HT1080 (cell line): Measurements from ENCODE around the gene FGF4.

DNA sequence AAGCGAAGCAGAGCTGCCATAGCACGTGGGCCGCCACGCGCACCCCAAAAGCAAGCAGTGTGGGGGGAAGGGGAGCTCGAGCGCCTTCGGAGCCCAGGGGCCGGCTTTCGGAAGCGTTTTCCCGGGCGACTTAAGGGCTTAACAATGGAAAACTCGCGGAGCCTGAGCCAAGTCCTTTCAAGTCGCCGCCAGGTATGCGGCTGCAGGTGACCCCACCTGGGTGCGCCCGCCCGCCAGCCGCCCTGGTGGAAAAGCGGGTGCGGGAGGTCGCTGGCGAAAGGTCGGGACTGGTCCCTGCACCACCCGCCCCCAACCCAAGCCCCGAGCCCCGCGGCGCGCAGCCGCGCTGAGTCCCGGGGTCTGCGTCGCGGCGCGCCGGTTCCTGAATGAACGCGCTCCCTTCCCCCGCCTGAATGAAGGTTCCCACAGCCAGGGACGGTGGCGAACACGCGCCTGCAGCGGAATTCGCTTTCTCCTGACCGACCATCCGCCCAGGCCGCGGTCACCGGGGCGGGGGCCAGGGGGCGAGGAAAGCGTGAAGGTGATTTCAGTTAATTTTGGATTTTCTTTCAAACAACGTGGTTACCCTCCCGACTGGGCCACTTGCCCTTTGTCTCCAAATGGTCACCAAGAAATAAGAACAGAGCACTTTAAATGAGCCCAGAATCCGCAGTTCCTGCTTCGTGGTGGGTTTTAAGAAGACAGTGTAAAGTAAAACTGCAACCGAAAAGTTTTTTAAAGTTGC lies 2.7 kb upstream of the CCND1 start:
RAMPAGE:
- cytosol, long total RNA = no peak
- long total RNA = no peak
- nucleus, long total RNA = no peak

DNA sequence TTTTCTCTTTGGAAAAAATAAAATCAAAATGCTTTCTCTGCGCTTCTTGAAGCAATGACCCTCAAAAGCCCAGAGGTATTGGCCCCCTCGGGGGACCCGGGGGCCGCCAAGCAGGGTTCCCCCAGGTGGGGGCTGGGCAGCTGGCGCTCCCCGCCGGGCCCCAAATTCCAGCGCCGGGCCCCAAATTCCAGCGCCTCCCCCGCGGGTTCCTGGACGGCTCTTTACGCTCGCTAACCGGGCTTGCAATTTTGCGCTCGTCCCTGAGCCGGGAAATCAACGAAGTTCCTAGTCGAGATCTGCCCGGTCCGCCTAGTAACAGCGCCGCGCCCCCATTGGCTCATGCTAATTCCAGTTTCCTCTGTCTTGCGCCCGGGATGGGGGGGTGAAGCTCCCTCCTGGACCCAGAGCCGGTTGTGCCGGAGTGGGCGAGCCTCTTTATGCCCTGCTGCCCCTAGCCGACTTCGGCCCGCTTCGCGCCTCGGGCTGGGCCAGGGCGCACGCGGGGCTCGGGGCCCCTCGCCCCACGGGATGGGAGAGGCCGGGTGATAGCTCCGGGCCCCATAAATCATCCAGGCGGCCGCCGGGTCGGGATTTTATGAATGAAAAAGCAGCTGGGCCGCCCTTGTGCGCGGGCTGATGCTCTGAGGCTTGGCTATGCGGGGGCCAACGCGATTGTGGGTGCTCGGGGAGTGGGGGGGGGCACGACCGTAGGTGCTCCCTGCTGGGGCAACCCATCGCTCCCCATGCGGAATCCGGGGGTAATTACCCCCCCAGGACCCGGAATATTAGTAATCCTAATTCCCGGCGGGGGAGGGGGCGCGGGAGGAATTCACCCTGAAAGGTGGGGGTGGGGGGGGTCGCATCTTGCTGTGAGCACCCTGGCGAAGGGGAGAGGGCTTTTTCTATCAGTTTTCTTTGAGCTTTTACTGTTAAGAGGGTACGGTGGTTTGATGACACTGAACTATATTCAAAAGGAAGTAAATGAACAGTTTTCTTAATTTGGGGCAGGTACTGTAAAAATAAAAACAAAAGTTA lies 1.8 kb upstream of the CCND1 start:
RAMPAGE:
- cytosol, long total RNA = no peak
- long total RNA = no peak
- nucleus, long total RNA = no peak

RAMPAGE:
- cytosol, long total RNA = no peak
- long total RNA = no peak
- nucleus, long total RNA = no peak
Measured at GRCh38 chr11:69775071-69775875, at the start of gene FGF4. Gene FGF4 (minus strand): TSS chr11:69775341.

RAMPAGE:
- cytosol, long total RNA = no peak
- long total RNA = no peak
- nucleus, long total RNA = no peak
Measured at GRCh38 chr11:69854902-69855220, 35.6 kb upstream of the FGF3 start.

DNA sequence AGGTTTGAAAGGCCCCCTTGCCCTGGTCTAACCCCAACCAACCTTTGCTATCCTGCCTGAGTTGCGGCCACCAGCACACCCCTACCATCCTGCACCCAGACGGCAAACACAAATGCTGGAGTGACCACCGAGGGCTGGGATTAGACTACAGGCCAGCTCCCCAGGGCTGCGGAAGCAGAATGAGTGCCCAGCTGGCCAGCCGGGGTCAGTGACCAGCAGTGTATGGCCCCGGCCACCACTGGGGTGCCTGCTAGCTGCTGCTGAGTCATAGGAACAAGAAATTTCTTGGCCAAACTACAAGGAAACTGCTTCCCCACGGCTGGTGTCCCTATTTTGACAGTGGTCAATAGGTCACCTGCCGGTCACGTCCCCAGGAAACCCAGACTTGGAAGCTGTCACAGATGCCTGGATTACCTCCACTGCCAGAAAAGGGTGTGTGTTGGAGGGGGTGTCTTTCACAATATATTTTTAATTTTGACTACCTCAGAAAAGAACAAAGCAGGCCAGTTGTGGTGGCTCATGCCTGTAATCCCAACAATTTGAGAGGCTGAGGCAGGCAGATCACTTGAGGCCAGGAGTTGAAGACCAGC lies 81.4 kb upstream of the FGF3 start:
RAMPAGE:
- cytosol, long total RNA = no peak
- long total RNA = no peak
- nucleus, long total RNA = no peak

DNA sequence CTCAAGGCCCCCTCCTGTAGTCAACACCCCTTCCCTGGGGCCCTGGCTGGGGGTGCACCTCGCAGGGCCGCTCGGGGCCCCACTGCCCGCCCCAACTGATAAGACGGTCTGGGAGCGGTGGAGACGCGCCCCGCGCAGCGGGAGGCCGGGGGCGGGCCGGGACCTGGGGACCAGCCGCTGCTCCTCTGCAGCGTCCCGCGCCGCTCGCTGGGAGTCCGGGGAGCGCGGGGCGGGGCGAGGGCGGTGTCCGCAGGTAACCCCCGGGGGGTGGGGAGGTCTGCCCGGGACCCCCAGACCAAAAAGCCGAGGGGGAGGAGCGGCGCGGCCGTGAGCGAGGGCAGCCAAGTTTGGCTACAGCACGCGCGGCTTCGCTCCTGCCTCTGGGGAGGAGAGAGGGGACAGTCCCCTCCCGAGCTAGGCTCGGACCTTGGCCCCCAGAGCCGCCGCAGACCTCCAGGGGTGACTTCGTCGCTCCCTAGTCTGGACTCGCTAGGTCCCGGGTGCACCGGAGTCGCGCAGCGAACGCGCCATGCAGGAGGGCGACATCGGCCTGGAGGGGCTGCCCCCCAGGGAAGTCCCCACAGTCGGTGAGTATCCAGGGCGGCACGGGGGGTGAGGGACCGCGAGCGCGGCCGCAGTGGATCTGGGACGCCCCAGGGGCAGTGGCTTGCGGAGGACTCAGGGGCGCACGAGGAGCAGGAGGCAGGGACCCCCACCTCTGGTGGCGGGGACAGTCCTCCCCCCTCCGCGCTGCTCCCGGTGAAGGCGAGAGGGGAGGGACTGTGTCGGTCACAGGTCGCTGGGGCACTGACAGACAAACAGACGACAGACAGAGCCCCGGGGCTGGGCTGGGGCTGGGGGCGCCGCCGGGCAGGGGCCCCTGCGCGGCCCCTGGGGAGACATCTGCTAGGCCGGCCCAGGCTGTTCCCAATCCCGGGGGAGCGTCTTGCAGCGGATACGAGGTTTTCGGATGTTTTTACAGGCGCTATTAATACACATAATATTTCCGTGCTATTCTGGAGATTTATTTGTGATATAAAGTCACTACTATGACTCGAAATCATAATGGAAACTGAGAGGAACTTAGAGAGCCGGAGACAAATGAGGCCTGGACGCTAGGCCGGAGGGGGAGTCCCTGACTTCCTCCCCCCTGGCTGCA lies 92.2 kb upstream of the ANO1 start:
RAMPAGE:
- cytosol, long total RNA = no peak
- long total RNA = no peak
- nucleus, long total RNA = no peak

DNA sequence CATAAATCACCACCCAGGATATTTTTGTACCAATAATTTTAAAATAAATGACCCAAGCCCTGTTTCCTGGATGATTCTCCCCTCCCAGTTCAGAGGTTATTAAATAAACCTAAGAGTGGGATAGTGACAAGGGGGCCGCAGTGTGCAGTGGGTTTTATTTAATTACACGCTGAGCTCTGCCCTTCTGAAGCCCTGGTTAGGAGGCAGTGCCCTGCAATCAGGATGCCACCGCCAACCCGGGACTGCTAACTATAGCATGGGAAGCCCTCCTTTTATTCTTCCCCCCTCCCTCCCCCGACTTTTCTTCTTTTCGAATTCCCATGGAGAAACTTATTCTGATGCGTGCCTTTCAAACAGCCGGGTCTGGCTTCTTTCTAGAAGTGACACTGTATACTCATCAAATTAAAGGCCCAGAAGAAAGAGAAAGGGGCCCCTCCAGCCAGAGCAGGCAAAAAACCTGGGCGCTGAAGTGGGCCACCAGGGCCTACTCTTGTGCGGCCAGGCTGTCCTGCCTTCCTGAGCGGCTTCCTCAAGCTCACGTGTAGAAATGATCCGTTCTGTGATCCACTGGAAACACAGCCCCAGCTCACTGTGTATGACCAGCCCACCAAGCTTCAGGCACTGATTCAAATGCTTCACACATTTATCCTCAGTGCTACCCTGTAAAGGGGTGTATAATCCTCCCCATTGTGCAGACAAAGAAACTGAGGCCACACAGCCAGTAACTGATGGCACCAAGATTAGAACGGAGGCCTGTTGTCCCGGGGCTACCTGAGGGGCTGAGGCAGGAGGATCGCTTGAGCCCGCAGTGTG lies 91.2 kb upstream of the ANO1 start:
RAMPAGE:
- cytosol, long total RNA = no peak
- long total RNA = no peak
- nucleus, long total RNA = no peak

GRCh38 chr11:69992829-69993312 lies 85.2 kb upstream of the ANO1 start:
RAMPAGE:
- cytosol, long total RNA = no peak
- long total RNA = no peak
- nucleus, long total RNA = no peak

DNA sequence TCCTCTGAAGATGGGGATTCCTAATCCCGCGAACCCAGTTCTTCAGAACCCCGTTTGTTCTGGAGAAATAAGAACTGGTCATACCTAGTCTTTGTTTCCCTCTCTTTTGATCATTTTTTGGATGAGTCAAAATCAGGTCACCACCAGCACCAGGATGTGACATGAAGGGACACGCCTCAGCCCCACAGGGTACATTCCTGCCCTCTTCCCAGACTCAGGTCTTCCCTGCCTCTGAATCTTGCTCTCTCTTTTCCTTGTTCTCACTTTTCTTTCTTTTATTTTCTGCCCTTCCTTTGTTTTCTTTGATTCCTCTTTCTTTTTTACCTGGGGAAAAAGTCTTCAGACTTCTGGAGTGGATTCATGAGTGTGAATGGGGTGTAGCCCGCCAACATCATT lies 14.5 kb upstream of the ANO1 start:
RAMPAGE:
- cytosol, long total RNA = no peak
- long total RNA = no peak
- nucleus, long total RNA = no peak

GRCh38 chr11:70128349-70129015 lies 50.4 kb downstream of the ANO1 start:
RAMPAGE:
- cytosol, long total RNA = no peak
- long total RNA = no peak
- nucleus, long total RNA = no peak

RAMPAGE:
- cytosol, long total RNA = no peak
- long total RNA = no peak
- nucleus, long total RNA = no peak
Measured at GRCh38 chr11:70135370-70136112, 57.4 kb downstream of the ANO1 start.

GRCh38 chr11:70326049-70326976 lies 55.8 kb downstream of the PPFIA1 start:
RAMPAGE:
- cytosol, long total RNA = no peak
- long total RNA = no peak
- nucleus, long total RNA = no peak

DNA sequence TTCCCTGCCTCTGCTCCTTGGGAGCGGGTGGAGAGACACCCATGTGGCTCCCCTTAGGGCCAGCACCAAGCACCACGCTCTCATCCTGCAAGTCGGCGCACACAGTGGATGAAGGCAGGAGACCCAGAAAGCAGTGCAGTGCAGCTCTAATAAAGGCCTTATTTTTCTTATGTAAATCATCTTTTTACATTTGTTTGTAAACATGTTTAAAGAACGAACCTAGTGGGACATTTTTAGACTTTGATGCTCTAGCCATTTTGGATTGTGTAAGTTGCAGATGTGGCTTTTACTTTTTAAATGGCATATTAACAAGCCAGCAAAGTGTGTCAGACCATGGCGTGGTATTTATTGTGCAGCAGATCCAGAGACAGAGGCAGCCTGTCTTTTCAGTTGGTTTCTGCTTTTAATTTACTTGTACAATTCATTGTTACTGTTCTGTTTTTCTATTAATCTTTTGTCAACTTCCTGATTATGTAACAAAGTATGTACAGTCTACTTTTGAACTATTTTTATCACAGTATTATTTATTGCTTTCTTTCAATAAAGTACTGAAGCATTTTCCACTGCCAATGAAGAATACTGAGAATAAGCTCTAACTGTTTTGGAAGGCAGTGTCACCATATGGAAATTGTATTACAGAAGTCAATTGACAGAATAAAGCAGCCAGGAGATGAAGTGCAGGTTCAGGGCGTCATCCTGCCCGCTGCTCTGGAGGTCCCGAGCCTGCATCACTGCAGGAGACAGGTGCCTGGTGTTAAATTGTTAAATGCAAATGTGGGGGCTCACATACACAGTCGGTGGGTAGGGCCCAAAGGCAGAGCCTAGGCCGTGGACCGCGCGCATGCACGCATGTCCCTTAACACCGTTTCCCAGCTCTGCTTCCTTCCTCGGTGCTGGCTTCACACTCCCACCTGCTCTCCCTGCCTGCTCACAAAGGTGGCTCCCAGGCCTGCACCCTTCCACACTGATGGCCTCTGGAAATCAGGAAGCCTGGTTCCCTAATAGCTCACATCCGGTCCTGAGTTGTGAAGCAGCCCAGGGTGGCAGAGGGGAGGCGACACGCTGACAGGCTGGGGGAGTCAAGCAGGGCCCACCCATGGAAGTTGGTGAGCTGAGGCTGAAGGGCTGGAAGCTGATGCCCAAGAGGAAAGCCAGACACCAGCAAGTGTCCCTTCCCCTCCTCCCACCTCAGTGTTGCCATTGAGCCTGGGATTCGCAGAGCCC lies 14.1 kb upstream of the CTTN start:
RAMPAGE:
- cytosol, long total RNA = no peak
- long total RNA = no peak
- nucleus, long total RNA = no peak

GRCh38 chr11:70481852-70483038 lies 83.9 kb downstream of the CTTN start:
RAMPAGE:
- cytosol, long total RNA = no peak
- long total RNA = no peak
- nucleus, long total RNA = no peak

GRCh38 chr11:70666671-70667026 lies 268.3 kb downstream of the CTTN start:
RAMPAGE:
- cytosol, long total RNA = no peak
- long total RNA = no peak
- nucleus, long total RNA = no peak

GRCh38 chr11:70732767-70733187 lies 334.4 kb downstream of the CTTN start:
RAMPAGE:
- cytosol, long total RNA = no peak
- long total RNA = no peak
- nucleus, long total RNA = no peak

GRCh38 chr11:70824599-70825366 lies 426.5 kb downstream of the CTTN start:
RAMPAGE:
- cytosol, long total RNA = no peak
- long total RNA = no peak
- nucleus, long total RNA = no peak

GRCh38 chr11:70825712-70826258 lies 426.6 kb downstream of the SHANK2 start:
RAMPAGE:
- cytosol, long total RNA = no peak
- long total RNA = no peak
- nucleus, long total RNA = no peak

GRCh38 chr11:71248668-71249114 lies 3.7 kb downstream of the SHANK2 start:
RAMPAGE:
- cytosol, long total RNA = no peak
- long total RNA = no peak
- nucleus, long total RNA = no peak

RAMPAGE:
- cytosol, long total RNA = no peak
- long total RNA = no peak
- nucleus, long total RNA = no peak
Measured at GRCh38 chr11:71250378-71250886, 1.9 kb downstream of the SHANK2 start.